Renal cortical epithelial cell (primary cell): ENCODE measurements around the genes NANOG, CLEC4A, A2ML1 and KLRG1.

GRCh38 chr12:6935346-6936015 is 7.7 kb downstream of the ATN1 start:
- RRBS, result no CpG with 5 or more reads among the region's 12 CpGs

DNA sequence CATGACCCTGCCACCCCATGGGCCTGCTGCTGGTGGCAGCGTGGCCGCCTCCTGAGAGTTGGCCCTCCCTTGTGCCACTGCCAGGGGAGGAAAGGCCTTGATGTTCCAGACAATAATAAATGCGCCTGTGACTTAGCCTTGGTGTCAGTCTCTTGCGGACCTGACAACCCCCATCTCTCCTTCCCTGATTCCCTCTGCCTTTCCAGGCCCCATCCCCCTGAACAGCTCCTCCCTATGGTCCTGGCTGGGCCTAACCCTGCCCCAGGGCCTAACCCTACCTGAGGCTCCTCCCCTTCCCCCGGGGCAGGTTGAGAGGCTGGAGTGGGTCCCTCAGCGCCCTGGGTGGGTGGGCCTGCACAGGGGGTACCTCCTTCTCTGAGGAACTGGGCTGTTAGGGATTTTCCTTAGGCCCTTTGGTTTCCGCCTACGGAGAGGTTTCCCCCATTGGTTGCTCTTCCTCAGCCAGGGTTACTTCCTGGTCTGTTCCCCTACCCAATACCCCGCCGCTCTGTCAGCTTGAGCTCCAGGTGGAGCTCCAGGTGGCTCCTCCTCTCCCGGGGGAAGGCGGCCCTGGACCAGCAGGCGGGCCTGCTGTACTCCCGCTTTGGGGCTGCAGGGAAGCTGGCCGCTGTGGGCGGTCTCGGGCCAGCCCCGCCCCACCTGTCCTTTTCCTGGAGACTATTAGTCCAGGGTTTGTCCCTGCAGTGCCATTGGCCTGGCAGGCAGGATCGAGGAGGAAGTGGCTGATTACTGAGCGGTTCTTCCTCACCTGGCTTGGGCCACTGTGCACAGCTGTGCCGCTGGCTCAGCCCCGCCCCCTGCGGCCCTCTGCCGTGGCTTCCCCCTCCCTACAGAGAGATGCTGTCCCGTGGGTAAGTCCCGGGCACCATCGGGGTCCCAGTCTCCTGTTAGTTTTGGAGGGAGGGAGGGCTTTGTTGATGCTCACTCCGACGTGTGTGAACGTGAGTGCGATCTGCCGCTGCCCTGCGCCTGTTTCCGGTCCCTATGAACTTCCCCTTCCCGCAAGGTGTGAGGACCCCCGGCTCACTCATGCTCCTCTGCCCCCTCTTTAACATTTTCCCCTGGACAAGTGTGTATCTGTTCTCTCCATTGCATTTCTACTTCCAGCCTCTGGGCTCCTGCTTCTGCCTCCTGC is 2.4 kb downstream of the C12orf57 start:
- RRBS, result no CpG with 5 or more reads among the region's 36 CpGs

DNA sequence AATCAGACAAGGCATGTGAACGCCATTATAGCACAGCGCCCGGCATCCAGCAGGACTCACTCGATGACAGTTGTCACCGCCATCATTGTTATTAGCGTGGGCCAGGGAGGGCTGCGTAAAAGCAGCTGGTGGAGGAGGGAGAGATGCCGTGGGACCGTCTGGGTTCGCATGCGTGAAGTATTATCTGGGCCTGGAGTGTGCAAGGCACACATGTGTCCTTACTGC is 315 bp upstream of the PTPN6 start:
- RRBS, result no CpG with 5 or more reads among the region's 11 CpGs

DNA sequence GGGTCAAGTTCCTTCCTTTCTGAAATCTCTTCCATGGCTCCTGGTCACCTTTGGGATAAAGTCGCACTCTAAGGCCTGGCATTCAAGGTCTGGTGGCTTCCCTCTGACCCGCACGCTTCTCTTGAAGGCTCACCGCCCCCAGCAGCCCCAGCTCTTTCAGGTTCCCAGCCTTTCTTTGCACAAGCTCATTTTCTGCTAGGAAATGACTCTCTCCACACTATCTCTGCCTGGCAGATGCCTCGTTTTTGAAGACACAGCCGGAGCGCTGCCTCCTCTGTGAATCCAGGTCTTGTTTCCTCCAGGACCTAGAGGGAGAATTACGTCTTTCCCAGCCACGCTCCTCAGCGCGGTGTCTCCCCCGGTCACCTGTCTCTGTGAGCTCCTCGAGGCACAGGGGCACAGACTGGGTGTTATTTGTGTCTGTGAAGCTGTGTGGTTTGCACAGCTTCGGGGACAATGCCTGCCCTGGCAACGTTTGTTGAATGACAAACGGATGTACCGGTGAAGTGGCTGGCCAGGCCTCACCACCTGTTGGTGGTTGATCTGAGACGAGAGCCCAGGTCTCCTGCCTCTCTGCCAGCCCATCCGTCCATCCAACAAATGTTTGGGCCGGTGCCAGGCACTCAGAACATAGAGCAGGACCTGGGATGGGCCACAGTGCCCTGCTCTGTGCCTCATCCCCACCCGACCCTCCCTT is 5.9 kb downstream of the PTPN6 start:
- RRBS, result 80% methylated on average over 6 of the region's 21 CpGs

- RRBS, result 92% methylated on average over 5 of the region's 27 CpGs
Measured at GRCh38 chr12:6959855-6960617, 8.9 kb downstream of the PTPN6 start.

- RRBS, result no CpG with 5 or more reads among the region's 23 CpGs
Measured at GRCh38 chr12:6964605-6965916, 5.4 kb downstream of the PHB2 start.

DNA sequence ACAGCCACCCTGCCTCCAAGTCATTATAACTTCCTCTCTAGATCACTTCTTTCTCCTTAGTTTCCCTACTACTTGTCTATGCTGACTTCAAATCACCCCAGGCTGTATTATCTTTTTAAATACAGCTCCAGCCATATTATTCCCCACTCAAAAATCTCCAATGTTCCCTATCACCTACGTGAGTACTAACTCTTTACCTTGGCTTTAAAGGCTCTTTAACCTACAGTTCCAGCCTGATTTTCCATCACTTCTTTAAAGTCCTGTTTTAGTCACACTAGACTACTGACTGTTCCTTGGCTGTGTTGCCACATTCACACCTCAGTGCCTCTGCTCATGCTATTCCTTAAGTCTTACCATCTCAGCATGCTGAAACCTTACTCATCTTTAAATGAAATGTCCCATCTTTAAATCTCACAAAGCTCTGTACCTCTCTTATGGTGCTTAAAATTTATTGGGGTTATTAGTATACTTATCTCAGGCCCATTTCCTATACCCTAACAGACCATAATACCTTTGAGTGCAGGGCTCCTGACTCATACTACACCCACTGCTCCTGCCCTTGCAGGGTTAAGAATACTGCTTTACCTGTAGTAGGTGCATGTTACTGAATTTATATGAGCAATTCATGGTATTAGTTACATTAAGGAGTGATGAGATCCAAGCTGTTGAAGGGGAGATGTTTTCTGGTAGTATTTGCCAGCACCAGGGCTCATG is 4.4 kb downstream of the LPCAT3 start:
- RRBS, result no CpG with 5 or more reads among the region's 1 CpG

DNA sequence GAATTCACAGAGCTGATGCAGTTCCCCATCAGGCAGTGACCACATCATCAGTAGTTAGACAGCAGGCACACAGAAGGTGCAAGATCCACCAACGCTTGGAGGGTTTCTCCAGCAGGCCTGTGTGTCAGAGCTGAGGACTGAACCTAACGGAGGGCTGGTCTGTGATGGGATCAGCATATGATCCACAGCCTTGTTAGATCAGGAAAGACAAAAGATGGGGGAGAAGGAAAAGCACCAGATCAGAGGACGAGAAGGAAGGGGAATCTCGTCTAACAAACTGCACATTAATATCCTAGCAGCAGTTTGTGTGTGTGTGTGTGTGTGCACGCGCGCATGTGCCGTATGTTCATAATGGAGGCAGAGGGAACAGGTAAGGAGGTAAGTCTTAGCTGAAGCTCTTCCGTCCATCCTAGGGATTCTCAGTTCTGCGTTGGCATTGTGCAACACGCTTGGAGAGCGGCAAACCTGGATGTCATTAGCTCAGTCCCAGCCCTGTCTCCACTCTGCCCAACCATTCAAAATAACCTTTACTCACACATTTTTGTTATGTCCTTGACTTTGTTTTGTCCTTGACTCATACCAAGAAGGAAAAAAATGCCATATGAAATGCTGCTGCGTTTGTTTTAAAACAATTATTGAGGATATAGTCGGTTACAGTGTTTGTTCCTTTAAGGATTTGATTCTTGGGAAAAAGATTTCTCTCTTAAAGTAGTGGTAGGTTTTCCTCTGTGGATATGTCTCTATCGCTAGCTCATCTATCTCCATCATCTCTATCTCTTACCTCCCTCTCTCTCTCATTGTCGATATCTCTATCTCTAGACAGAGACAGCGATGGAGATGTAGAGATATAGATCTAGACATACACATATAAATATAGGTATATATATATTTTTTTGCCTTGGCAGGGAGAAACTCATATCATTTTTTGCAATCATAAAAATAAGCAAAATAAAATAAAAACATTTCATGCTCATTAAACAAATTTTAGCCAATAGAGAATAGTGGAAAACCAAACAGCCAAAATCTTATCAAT is 1.8 kb upstream of the C1R start:
- RRBS, result no CpG with 5 or more reads among the region's 17 CpGs

DNA sequence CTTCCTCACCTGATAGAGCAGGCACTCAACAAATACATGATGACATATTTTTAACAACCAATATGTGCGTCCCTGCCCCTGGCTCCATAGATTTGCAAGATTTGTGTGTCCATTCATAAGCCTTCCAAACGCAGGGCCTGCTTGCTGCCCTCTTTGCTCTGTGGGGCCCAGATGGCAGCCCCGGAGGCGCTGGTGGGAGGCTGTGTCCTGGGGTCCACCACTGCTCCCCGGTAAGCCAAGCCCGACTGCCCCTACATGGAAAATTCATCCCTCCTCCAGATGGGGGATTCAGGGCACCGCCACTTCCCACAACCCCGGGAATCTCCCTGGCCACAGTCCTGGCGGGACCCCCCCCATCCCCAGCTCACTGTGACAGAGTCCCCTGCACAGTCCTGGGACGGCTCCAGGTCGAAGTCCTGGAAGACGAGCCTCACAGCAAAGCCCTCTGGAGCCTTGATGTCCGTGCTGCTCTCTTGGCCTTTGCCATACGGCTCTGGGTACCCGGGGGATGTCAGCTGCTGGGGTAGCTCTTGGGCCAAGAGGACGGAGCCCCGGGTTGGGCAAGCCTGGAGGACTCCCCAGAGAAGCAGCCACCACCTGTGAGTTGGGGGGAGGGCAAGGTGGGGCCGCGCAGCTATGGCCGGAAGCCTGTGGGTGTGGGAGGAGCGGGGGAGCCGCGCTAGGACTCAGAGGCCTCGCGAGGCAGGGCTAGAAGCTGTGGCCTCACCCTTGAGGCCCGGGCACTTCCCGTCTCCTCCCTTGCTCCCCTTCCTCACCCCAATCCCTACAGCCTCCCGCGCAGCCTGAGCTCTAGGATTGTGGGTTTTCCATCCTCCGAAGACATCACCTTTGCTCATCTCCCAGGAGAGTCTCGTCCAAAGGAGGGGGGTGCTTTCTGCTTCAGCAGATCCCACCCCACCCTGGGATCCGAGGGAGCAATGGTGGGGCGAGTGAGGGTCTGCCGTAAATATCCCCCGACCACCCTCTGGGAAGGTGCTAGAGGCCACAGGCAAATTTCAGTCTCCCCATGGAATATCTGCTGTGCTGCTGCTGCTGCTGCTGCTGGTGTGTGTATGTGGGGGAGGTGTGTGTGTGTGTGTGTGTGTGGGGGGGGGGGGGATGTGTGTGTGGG is 765 bp downstream of the C1RL start:
- RRBS, result 3% methylated on average over 15 of the region's 35 CpGs

DNA sequence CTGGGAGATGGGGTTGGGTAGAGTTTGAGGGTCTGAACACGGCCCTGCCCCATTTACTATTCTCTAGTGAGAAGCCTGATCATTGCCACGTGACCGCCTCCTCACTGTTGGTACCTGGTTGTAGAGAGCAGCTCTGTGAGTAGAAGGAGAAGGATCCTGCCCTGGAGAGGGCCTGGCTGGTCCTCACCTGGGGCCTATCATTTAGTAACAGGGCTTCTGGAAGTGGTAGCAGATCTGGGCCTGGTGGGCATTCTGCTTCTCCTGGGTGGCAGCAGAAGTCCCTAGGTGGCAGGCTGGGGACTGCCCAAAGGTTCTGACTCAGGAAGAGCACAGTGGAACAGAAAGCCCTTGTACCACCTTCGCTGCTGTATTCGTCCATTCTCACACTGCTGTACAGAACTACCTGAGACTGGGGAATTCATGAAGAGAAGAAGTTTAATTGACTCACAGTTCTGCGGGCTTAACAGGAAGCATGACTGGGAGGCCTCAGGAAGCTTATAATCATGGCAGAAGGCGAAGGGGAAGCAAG is 6.4 kb upstream of the C1RL start:
- RRBS, result no CpG with 5 or more reads among the region's 7 CpGs

DNA sequence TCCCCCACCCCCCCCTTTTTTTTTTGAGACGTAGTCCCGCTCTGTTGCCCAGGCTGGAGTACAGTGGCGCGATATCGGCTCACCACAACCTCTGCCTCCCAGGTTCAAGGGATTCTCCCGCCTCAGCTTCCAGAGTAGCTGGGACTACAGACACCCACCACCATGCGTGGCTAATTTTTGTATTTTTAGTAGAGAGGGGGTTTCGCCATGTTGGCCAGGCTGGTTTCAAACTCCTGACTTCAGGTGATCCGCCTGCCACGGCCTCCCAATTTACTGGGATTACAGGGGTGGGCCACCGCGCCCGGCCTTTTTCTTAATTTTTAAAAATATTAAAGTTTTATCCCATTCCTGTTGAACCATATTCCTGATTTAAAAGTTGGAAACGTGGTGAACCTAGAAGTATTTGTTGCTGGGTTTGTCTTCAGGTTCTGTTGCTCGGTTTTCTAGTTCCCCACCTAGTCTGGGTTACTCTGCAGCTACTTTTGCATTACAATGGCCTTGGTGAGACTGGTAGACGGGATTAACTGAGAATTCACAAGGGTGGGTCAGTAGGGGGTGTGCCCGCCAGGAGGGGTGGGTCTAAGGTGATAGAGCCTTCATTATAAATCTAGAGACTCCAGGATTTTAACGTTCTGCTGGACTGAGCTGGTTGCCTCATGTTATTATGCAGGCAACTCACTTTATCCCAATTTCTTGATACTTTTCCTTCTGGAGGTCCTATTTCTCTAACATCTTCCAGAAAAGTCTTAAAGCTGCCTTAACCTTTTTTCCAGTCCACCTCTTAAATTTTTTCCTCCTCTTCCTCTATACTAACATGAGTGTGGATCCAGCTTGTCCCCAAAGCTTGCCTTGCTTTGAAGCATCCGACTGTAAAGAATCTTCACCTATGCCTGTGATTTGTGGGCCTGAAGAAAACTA is at the start of gene NANOG:
TSS of gene NANOG (plus strand) at position 602 of the 918 bp plus-strand sequence.
- RRBS, result no CpG with 5 or more reads among the region's 19 CpGs

GRCh38 chr12:7851804-7852217 is 20.9 kb downstream of the SLC2A14 start:
- RRBS, result no CpG with 5 or more reads among the region's 4 CpGs

DNA sequence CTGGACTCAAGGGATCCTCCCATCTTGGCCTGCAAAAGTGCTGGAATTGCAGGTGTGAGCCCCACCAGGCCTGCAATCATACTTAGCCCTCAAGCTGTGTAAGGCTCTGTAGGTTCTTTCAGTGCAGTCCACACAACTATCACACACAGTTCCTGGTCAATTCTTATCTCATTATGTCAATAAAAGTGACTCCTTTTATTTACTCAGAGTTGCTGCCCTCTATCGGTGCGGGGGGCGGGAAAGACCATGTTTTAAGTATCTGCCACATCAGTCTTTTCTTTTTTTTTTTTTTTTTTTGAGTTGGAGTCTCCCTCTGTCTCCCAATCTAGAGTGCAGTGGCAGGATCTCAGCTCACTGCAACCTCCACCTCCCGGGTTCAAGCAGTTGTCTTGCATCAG is 28.9 kb downstream of the SLC2A3 start:
- RRBS, result no CpG with 5 or more reads among the region's 4 CpGs

GRCh38 chr12:8026734-8027414 is 5.6 kb upstream of the FOXJ2 start:
- RRBS, result 1% methylated on average over 14 of the region's 35 CpGs

GRCh38 chr12:8033137-8034071 is 888 bp downstream of the FOXJ2 start:
- RRBS, result 11% methylated on average over 1 of the region's 18 CpGs

GRCh38 chr12:8123415-8124117 is at the start of gene CLEC4A:
Gene CLEC4A, plus strand, starts transcription at chr12:8123617.
- RRBS, result no CpG with 5 or more reads among the region's 6 CpGs

GRCh38 chr12:8389863-8390212 is 65.9 kb upstream of the CLEC6A start:
- RRBS, result 3% methylated on average over 5 of the region's 25 CpGs

- RRBS, result no CpG with 5 or more reads among the region's 22 CpGs
Measured at GRCh38 chr12:8635407-8636500, 23.1 kb upstream of the AICDA start.

DNA sequence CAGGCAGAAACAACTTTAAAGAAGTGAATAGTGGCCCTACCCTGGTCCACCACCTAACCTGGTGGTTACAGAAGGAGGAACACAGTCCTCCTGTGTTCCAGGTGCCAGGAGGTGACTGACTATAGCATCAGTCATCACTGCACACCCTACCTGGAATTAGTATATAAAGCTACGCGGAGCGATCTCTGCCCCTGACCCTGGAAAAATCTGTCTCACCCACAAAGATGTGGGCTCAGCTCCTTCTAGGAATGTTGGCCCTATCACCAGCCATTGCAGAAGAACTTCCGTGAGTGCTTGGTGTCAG is at the start of gene A2ML1:
TSS of gene A2ML1 (plus strand) at position 194 of the 304 bp plus-strand sequence.
- RRBS, result no CpG with 5 or more reads among the region's 4 CpGs

DNA sequence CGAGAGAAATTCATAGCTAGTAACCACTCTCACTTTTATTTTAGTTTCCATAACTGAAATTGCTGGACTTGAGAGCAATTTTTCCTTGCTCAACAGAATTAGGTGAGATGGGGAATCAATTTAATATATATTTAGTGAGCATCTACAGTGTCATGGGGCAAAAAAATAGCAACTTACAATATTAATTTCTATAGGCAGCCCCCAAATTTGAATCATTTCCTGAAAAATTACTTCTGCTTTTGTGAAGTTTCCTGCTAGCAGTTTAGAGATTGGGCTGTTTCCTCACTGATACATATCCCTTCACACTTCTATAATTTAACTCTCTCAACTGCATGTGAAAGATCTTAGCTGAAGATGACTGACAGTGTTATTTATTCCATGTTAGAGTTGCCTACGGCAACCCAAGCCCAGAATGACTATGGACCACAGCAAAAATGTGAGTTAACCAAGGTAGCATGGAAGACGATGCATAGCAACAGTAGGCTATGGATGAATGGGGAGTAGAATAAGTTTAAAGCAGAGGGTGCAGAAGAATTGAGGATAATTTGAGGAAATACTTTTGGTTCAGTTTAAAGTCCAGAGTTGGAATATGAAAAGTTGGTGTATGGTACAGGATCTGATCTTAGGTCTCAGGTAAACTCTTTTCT is at the start of gene KLRG1:
TSS of gene KLRG1 (plus strand) at position 265 of the 647 bp plus-strand sequence.
- RRBS, result no CpG with 5 or more reads among the region's 3 CpGs